Measurements from ENCODE around the genes PHACTR4 and GMEB1.

DNA sequence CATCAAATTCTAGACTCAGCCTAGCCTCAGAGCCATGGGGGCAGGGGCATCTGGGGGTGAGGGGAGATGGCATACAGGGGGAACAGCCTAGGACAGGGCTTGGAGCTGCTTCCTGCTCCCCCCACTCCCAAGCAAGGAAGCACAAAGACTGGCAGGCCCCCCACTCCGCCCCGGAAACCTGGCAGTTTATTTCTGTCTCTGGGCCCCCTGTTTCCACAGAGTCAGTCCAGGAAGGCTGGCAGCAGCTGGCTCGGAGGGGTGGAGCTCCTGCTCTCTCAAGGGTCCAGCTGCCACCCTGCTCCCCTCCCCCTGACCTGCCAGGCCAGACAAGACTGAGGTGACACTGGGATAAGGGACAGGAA, 26.5 kb downstream of the AHDC1 start:
- RRBS = no CpG with 5 or more reads among the region's 3 CpGs

DNA sequence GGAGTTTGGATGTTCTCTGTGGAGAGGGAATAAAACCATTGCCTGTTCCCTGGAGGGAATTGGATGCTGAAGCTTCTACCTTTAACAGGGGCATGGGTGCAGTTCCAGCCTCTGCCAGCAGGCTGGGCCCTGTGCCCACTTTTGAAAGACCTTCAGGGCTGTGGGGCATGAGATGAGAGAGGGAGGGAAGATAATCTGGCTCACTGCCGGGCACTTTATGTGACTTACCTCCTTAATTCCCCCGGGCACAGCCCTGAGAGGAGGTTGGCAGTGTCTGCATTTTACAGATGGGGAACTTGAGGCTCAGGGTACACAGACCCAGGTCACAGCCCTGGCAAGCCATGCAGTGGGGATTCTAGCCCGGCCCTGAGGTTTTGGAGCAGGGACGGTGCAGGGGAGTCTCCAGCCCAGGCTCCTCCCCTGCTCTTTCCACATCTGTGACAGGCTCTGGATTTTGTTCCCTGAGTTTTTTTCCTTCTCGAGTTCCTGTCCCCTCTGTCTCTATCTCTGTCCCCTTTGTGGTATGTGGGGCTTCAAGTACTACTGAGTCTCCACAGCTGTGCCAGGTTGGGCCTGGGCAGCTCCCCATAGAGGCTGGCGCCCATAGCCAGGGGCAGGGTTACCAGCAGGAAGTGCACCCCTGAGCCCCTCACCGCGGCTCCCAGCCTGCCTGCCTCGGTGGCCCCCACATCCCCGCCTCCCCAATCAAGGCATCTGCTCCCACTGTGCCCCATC, 14.1 kb upstream of the THEMIS2 start:
- RRBS = 0% methylated on average over 1 of the region's 10 CpGs

DNA sequence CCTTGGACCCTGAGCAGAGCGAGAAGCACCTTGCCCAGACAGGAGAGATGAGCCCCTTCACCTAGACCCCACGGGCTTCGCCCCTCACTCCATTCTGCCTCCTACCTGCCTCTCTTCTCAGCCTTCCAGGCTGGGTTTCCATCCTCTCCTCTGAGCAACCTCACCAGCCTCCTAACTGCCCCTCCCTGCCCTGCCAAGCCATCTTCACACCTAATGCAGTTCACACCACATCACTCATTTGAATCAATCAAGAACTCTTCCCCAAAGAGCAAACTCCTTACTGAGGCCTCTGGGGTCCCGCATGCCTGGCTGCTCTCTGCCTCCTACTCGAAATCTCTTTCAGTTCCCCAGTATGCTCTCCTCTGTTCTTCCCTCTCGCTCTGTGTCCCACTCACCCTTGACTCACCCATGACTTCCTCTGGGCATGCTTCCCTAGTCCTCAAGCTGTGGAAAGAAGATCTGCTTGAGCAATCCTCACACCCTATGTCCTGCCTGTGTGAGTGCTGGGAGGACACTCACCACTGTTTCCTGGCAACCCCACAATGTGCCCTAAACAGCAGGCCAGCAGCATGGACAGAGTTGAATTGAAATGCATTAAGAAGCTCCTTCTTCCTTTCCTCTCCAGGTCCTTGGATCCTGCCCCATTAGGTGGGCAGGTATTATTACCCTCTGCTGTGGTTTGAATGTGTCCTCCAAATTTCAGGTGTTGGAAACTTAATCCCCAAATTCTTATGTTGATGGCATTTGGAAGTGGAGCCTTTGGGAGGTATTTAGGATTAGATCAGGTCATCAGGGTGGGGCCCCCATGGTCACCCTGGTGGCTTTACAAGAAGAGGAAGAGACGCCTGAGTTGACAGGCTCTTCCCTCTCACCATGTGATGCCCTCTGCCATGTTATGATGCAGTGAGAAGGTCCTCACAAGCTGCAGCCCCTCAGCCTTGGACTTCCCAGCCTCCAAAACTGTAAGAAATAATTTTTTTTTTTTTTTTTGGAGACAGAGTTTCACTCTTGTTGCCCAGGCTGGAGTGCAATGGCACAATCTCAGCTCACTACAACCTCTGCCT, 9.1 kb upstream of the THEMIS2 start:
- RRBS = no CpG with 5 or more reads among the region's 7 CpGs

- RRBS = no CpG with 5 or more reads among the region's 32 CpGs
Observed at GRCh38 chr1:27958541-27959133, 1.1 kb upstream of the XKR8 start.

DNA sequence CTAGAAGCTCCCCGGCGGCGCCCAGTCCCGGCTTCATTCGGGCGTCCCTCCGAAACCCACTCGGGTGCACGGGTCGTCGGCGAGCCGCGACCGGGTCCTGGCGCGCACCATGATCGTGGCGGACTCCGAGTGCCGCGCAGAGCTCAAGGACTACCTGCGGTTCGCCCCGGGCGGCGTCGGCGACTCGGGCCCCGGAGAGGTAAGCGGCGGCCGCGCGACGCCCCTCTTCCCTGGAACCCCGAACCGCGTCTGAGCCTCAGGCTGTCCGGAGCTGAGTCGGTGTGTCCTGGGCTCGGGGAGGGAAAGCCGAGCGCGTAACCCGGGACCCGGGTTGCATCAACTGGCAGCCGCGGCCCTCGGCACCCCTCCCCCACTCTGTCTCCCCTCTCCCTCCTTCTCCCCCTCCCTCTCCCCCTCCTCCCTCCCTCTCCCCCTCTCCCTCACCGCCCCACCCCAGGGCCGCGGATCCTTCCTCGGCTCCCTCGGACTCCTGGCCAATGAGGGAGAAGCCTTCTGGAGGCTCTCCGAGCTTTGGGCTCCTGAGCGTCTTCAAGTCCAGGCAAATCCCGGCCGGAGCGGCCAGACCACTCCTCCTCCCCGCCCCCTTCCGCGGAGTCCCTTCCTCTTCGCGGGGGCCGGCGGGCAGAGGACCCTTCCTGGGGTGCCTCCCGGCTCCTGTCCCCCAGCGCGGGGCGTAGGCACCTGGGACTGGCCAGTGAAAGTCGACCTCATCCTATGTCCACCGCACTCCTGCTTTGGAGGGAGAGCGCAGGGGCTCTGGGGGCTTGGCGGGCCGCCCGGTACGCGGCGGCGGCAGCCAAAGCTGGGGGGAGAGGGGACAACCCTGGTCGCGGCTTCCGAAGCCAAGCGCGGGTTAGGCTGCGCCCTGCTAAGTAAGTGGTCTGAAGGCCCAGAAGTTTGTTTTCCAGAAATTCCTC, 690 bp downstream of the SESN2 start:
- RRBS = 1% methylated on average over 41 of the region's 88 CpGs

DNA sequence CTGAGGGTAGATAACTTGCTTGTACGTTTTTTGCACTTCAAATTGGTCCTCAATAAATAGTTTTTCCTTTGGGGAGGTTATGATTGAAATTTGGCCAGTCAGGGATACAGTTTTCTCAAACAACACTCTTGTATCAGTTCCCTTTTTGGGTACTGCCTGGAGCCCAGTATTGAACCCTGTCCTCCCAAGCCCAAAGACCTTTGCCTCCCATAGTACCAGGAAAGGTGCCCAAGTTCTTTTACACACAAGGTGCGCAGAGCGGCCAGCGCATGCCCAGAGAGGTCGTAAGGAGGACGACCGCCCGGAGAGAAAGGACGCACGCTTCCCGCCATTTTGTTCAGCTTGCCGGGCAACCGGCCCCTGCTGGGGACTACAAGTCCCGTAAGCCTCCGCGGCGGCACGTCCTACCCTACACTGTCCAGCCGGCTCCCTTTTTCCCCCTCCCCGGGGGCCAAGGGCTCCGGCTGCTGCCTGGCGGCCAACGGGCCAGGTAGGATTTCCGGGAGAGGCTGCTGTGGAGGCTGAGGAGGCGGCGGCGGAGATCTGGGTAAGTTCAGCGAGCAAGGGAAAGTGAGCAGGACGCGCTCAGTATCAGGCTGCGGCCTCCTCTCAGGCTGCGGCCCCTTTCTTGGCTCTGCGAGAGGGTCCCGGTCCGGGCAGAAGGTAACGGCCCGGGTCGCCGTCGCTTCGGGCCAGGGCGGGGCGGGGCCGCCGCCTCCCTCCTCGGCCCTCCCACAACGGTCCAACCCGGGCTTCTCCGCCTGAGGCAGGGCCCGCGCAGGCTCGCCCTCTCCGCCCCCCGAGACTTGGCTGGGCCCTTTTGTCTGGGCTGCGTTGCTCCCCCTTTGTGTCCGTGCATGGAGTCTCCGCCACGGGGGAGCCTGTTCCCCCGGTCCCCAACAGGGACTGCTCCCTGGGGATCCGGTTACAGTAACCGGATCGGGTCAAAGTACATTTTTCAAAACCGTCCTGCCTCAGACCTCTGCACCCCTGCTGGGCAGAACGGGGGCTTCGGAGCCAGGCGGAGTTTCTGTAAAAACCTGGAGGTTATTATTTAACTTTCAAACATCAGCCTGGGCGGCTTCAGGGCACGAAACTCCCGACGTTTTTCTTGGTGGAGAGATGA, at the start of gene PHACTR4:
PHACTR4 (plus strand) TSS at position 462 of the 1,126 bp plus-strand sequence.
- RRBS = 2% methylated on average over 21 of the region's 70 CpGs

GRCh38 chr1:28642277-28642642, 607 bp downstream of the TAF12 start:
- RRBS = 3% methylated on average over 3 of the region's 10 CpGs

- RRBS = under 1% methylated on average over 25 of the region's 100 CpGs
Observed at GRCh38 chr1:28668529-28669308, at the start of gene GMEB1. GMEB1 (plus strand) TSS chr1:28668784.

DNA sequence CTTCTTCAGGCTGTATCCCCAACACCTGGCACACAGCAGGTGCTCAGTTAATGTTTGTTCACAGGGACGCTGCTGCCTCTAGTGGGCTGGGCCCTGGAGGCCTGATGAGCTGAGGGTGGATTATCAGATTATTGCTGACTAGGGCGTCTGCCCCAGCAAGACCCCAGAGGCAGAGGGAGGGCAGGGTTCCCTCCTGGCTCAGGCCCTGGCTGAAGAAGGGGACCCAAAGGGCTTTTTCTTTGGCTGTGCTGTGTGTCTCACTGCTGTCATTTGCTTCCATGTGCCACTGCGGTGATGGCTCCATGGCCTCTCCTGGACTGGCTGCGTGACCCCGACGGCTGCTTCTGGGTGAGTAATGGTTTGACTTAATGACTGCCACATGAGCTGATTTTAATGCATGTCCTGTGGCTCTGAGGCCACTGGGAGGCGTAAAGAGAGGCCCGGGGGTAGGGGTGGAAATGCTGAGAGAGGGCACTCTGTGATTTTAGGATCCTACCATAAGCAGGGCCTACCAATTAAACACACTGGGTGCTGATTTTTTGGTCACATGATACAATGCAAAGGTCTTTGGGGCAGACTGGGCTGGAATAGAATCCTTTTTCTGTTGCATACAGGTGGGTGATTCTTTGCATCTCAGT, 20.8 kb upstream of the EPB41 start:
- RRBS = no CpG with 5 or more reads among the region's 8 CpGs

DNA sequence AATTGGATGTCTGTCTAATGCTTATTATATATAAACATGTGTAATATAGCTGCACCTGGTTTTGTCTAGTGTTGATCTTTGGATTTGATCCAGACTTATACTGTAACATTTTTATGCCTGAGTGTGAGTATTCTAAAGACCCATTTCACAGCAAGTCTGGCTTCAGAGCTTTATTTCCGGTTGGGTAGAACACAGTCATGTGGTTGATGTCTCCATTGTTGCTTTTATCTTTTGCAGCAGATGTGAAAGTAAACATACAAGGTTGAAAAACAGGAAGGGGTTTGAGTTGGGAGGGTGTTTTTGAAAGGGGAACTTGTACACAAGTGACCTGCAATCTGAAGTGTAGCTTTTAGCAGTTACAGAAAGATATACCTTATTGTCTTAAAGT, 12.5 kb downstream of the EPB41 start:
- RRBS = no CpG with 5 or more reads among the region's 1 CpG

DNA sequence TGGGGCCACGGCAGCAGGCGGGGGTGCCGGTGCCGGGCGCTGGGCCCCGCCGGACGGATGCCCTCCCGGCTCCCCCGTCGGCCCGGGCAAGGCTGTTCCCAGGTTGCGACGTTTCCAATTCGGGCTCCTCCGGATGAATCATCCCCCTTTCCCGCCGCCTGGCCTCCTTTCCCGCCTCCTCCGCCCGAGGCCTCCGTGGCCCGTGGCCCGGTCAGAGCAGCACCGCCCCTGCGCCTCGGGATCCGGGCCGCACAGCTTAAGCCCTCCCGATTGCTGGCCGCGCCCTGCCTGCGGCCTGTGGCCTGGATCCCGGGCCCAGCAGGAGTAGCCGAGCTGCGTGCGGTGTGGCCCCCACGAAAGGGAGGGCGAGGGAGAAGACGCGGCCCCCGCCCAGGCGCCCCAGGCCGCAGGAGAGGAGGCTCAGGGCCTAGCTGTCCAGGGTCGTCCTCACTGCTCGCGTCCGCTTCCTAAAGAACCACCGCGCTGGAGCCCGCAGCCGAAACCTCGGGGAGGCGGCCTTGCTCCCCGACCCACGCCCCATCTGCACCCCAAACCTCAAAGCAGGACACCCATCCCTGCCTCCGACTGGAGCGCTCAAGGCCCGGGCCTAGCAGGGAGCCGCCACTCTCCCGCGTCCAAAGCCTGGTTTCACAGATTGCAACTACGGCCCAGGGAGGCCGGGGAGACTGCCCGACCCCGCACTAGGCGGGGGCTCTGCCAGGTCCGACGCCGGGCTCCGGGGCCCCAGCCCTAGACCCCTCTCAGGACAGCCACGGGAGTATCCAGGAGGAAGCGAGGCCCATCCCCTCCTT, 901 bp downstream of the TMEM200B start:
- RRBS = 9% methylated on average over 31 of the region's 73 CpGs

DNA sequence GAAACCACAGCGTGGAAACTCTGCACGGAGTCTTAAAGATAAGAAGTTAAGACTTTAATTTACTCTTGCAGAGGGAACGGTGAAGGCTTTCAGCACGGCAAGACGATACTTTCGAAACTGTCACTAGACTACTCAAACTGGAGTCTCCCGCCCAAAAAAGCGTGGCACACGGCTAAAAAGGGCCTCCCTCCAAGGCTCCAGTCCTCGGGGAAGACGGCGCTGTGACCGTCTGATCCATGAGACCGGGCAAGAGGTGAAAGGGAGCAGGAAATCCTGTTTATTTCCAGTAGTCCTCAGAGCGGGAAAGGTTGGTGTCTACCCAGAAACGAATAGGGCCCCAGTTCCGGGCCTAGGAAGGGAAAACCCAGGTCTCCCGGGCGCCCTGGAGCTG, 731 bp downstream of the SRSF4 start:
- RRBS = 2% methylated on average over 3 of the region's 19 CpGs

DNA sequence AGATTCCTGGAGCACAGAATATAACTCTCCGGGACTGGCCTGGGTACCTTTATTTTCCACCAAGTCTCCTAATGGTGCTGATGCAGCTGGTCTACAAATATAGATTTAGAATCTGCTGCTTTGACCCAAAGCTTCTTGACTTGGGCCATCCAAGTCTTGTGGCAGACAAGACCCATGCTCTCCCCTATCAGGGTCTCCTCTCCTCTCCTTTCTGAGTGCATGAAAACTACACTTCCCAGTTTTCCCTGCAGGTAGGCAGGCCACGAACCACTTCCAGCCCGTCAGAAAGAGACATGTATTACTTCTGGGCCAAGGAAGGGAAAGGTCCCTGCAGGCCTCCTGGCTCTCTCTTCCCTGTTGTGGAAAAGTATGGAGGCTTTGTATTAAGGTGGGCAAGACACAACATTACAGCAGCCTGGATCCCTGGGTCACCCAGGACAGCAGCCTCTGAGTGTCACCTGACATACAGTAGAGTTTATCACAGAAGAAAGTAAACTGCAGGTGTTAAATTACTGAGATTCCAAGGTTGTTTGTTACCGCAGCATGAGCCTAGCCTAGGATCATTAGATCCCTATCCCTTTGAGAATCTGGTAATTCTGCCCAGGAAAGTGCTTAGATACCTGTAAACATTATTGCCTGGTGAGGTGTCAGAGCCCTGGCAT, 717.4 kb downstream of the MATN1 start:
- RRBS = no CpG with 5 or more reads among the region's 4 CpGs

DNA sequence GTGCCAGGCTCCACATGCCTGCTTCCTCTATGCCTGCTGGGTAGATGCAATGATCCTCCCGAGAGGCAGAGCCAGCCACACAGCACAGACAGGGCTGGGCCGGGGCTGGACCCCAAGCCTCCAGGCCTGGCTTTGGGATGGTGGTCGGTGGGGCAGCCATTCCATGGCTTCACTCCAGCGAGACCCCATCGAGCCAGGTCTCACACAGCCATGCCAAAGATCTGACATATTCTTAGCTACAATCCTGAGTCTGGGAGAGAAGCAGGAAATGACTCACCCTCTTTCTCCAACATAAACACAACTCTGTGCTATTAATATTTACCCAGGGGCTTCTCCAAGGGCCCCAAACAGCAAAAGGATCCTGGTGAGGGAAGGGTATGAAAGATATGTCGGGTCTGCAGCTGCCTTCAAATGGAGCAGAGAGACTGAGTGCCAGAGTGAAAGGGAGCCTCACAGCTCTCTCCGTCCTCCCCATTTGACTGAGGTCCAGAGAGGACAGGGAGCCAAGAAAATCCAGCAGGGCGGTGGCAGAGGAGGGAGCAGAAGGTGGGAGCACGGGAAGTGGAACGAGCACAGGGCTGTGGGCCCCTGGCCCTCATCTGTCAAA, 639.5 kb downstream of the MATN1 start:
- RRBS = no CpG with 5 or more reads among the region's 10 CpGs

DNA sequence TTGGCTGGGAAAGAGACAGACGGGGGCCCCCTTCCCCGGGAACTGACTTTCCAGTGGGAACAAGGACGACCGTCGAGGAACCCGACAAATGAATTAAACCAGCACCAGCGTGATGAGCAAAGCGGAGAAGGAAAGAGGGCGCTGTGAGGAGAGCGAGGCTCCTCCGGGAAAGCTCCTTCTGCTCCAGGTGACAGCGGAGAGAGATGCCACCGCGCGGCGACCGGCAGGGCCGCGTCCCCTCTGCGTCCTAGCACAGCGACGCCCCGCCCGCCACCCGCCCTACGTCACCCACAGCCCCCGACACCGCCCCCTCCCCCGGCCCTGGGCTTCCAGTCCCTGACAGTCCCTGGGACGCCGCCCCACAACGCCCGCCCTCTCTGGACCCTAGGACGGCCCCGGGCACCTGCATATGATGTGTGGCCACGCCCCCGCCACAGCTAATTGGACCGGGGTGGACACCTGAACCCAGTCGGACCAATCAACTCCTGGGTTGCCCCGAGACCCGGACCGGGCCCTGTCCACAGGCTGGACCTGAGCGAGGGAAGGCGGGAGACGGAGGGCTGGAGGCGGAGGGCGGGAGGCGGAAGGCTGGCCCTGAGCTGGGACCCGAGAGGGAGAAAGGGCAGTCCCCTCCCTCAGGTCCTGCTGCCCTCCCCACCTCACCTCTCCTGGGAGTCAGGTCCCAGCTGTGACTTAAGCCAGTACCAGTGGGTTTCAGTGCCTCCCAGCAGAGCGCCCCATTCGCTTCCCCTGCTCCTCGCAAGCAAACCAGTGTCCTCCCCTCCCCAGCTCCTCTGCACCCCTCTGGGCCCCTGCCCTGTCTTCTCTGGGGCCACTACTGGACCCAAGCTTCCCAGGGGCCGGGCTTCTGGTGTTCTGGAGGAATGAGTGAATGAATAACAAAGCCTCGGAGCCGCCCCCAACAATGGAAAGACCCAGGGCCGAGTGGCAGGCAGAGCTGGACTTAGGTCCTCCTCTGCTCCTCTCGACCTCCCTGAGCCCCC, 38.0 kb downstream of the MATN1 start:
- RRBS = 13% methylated on average over 26 of the region's 57 CpGs

- RRBS = 38% methylated on average over 3 of the region's 4 CpGs
Observed at GRCh38 chr1:30704253-30704662, 19.1 kb downstream of the MATN1 start.

DNA sequence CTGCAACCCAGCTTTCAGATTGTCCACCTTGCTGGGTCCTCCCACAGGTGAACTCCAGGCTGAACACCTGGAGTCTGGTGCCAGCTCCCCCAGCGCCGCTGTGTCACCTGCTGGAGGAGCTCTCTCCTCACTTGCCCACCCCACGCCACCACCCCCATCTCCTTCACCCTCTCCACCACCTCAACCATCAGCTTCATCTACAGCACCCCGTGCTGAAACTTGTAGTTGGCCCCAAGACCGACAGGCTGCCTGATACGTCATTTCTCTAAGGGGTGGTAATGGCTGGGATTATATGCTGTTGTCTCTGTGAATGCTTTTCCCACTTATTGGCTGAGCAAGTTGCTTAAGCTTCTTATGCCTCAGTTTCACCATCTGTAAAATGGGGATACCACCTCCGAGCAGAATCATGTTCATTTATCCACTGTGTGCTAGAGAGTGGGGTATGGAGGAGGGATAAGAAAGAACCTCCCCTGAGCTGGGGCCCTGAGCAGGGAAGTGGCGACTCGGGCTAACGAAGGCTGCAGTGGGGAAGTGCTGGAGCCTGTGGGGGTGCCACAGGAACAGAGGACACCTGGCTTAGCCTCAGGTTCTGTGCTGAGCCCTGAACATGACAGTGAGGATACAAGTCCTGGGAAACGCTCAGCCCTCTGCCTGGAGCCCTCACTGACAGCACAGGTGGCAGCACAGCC, 3.1 kb downstream of the MATN1 start:
- RRBS = no CpG with 5 or more reads among the region's 11 CpGs

GRCh38 chr1:30729073-30729362, 5.6 kb upstream of the MATN1 start:
- RRBS = no CpG with 5 or more reads among the region's 5 CpGs

DNA sequence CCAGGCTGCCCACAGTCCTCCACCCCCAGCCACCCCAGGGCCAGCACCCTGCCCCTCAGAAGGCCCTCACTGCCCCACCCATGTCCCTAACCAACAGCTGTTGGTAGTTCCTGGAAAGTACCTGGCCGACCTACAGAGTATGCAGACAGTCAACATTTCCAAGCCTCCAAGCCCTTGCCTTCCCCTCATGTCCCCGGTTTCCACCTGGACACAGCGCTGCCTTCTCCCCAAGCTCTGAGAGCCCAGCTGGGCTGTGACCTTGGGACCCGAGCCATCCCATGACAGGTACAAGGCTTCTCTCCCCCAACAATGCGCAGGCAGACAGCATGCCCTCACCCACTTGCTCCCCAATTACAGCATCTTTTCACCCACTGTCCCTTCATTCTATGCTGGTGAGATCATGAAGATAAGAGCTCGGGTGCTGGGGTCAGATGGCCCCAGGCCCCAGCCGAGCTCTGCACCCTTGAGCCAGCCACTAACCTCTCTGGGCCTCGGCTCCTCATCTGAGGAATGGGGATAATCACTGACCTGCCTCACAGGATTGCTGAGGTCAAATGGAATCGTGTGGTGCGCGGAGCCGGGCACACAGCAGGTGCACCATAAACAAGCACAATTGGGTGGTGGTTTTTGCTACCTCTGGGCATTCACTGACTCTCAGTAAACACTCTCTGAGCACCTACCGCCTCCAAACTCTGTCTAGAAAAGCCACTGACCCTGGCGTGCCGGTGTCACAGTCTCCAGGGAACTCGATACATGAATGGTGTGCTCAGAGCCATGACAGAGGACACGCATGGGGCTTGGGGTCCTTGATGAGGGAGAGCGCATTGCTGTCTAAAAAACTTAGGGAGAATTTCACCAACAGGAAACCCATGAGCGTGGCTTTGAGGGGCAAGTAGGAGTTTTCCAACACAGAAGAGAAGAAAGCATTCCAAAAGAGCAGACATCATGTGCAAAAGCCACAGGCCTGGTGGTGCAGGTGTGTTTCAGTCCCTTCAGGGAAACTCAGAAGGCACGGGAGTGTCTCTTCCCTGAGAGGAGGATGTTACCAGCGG, 11.0 kb downstream of the LAPTM5 start:
- RRBS = no CpG with 5 or more reads among the region's 21 CpGs

DNA sequence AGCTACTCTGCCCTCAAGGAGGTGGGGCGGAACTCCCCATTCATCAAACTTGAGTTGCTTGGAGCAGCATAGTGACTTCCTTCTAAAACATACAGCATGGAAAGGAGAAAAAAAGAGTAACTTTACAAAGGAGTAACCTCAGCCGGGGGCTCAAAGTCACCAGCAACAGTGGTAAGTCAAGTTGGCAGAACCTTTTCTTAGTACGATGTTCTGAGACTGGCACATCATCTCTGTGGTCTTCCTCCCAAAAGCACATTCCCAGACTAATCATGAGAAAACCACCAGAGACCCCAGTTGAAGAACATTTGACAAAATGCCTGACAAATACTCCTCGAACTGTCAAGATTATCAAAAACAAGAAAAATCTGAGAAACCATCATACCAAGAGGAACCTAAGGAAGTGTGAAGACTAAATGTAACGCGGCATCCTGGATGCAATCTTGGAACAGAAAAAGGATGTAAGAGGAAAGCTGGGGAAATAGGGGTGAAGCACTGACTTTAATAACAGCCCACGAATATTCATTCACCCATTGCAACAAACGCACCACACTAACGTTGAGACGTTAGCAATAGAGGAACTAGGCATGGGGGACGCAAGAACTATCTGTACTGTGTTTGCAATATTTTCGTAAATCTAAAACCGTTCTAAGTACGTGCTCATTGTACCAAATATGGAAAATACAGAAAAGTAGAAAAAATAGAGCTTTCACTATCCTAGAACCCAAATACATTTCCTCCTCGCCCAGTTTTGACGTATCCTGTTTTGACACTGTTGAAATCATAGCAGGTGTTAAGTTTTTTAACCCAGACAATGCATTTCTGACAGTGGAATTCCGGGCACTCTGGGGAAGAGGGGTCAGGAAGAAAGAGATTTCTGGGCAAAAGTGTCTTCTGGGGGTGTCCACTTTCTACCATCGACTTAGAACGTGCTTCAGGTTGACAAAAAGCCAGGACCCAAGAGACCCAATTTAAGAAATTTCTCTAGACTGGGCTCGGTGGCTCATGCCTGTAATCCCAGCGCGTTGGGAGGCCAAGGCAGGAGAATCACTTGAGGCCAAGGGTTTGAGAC, 4.0 kb downstream of the LAPTM5 start:
- RRBS = no CpG with 5 or more reads among the region's 22 CpGs

Measured in GM19239 (cell line).